Breast (tissue), 4 donors: Measurements from ENCODE around the genes CST2, ENTPD6 and PYGB.

DNA sequence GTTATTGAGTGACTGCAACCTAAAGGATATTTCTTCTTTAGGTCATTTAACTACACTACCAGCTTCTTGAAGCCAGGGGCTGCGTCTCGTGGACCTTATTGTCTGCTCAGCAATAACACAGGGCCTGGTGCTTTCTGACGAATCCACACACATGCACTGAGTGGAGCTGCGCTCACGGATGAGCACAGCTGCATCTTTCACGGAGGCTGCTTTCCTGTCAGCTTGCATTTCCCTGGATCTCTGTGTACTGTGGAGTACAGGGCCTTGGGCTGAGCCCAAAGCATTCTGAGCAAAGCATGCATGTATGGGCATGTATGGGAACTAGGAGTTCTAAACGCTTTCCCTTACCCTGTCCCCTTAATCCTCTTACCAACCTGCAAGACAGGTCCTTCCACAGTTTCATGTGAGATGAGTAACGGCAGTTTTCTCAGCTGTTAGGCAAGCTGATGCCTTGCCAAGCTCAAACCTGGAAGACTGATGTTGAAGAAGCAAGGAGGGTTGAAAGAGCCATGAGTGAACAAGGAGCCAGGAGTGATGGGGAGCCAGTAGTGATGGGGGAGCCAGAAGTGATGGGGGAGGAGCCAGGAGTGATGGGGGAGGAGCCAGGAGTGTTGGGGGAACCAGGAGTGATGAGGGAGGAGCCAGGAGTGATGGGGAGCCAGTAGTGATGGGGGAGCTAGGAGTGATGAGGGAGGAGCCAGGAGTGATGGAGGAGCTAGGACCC lies 14.3 kb upstream of the CD93 start:
- PRO-cap, 3 experiments = no peak in any of the 3 experiments
- RRBS = no CpG with 5 or more reads among the region's 8 CpGs

GRCh38 chr20:23139474-23139717 lies 53.3 kb upstream of the CD93 start:
- PRO-cap, 3 experiments = no peak in any of the 3 experiments
- RRBS = no CpG with 5 or more reads among the region's 4 CpGs

GRCh38 chr20:23151617-23153022 lies 66.0 kb upstream of the CD93 start:
- PRO-cap, 3 experiments = no peak in any of the 3 experiments
- RRBS = no CpG with 5 or more reads among the region's 20 CpGs

- PRO-cap, 3 experiments = no peak in any of the 3 experiments
- RRBS = no CpG with 5 or more reads among the region's 2 CpGs
These were observed 104.0 kb upstream of the CD93 start for GRCh38 chr20:23190162-23190477.

GRCh38 chr20:23225116-23225965 lies 125.2 kb upstream of the NXT1 start:
- PRO-cap, 3 experiments = no peak in any of the 3 experiments
- RRBS = no CpG with 5 or more reads among the region's 8 CpGs

- PRO-cap, 3 experiments = peak in 3 of 3 experiments; most common plus-strand start chr20:23358367 (in 2); most common minus-strand start chr20:23357893 (in 2)
- RRBS = 3% methylated on average over 32 of the region's 71 CpGs
These were observed 4.1 kb upstream of the GZF1 start for GRCh38 chr20:23357622-23358583.

- PRO-cap, 3 experiments = no peak in any of the 3 experiments
- RRBS = no CpG with 5 or more reads among the region's 6 CpGs
These were observed 8.3 kb downstream of the GZF1 start for GRCh38 chr20:23370249-23370757.

DNA sequence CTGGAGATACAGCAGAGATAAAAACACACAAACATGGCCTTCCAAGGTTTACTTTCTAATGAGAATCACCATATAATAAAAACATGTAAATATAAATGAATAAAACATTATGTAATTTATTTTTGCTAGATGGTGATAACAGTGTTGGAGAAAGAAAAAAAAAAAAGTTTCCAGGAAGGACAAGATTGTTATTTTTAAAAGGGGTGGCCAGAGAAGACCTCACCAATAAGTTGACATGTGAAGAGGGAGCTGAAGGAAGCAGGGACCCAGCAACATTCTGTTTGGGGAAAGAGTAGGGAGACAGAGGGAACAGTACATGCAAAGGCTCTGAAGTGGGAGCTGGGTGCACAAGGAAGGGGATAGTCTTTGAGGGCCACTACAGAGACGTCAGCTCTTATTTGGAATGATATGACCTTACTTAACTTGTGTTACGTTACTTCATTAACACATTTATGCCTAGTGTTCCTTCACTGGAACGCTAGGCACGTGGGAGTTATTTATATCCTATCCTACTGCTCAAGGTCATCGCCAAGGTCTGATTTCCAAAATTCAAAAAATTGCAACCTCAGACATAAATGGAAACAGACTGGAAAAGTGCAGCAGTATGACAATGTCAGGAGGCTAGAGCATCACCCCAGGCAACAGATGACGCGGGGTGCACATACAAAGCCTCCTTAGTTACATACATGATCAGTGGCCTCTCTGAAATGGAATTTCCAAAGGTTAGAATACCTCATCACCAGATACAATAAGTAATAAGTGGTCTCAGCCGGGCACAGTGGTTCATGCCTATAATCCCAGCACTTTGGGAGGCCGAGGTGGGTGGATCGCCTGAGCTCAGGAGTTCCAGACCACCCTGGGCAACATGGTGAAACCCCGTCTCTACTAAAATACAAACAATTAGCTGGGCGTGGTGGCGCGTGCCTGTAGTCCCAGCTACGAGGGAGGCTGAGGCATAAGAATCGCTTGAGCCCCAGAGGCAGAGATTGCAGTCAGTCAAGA lies 20.2 kb downstream of the NAPB start:
- PRO-cap, 3 experiments = no peak in any of the 3 experiments
- RRBS = no CpG with 5 or more reads among the region's 16 CpGs

DNA sequence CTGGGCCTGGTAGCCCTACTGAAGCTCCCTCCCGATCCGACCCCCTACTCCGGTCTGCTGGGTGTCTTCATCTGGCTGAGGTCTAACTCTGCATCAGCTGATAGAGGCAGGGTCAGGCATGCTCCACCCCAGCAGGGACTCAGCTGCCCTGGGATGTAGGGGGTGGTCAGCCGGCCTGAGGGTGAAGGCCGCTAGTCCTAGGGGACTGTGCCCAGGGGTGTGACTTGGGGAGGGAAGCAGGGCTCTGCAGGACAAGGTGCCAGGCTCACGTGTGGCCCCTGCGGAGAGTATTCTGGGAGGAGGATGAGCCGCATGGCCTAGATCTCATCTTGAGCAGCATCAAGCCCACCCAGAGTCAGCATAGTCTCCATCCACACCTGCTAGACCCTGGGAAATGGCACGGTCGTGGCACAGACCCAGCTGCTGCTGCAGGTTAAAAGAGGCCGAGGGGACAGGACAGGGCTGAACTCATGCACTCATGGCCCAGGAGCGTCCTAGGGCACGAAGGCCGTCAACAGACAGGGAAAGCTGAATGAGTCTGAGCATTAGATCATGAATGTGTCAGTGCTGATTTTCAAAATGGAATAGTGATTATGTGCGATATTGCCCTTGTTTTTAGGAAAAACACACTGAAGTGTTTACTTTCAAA lies 1.3 kb downstream of the CST3 start:
- PRO-cap, 3 experiments = no peak in any of the 3 experiments
- RRBS = no CpG with 5 or more reads among the region's 15 CpGs

- PRO-cap, 3 experiments = no peak in any of the 3 experiments
- RRBS = no CpG with 5 or more reads among the region's 2 CpGs
These were observed at the start of gene CST2 for GRCh38 chr20:23826641-23826840. Gene CST2, minus strand, starts transcription at chr20:23826729.

- PRO-cap, 3 experiments = no peak in any of the 3 experiments
- RRBS = no CpG with 5 or more reads among the region's 4 CpGs
These were observed 6.7 kb upstream of the SYNDIG1 start for GRCh38 chr20:24462794-24463147.

- PRO-cap, 3 experiments = no peak in any of the 3 experiments
- RRBS = 100% methylated on average over 1 of the region's 16 CpGs
These were observed 3.5 kb downstream of the CST7 start for GRCh38 chr20:24952272-24953283.

GRCh38 chr20:25192077-25192392 lies 3.5 kb upstream of the ENTPD6 start:
- PRO-cap, 3 experiments = no peak in any of the 3 experiments
- RRBS = 57% methylated on average over 3 of the region's 6 CpGs

DNA sequence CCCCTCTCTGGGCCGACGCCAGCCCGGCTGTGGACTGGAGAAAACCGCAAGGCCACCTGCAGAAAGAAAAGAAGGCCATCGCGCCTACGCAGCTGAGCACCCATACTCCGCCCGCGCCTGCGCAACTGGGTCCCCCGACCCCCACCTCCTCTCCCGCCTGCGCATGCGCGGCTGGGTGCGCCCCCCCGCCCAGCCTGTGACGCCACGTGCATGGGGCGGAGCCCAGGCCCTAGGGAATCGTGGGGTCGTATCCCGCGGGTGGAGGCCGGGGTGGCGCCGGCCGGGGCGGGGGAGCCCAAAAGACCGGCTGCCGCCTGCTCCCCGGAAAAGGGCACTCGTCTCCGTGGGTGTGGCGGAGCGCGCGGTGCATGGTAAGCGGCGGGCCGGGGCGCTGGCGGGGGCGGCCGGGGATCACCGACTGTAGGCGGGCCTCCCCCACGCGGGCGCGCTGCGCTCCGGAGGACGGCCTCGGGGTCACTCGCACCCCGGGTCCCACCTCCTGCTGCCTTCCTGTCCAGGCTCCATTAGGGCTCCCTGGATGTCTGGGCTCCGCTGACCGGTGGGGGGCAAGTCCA lies at the start of gene ENTPD6:
Gene ENTPD6 (plus strand): TSS at position 216 of the 575 bp plus-strand sequence.
- PRO-cap, 3 experiments = peak in 3 of 3 experiments; most common plus-strand start position 262 of the sequence (in 3); most common minus-strand start position 127 of the sequence (in 3)
- RRBS = 2% methylated on average over 22 of the region's 60 CpGs

DNA sequence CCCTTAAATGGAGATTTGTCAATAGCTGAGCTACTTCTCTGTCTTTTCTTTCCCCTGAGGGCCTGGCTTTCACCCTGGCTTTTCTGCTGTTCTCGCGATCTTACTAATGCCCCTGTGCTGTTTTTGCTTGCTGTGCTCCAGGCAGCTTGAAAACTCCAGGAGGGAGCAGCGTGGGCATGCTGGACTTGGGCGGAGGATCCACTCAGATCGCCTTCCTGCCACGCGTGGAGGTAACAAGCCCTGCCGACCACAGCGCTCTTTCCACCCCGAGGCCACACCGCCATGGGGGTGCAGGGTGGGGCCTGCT lies 20.9 kb downstream of the ENTPD6 start:
- PRO-cap, 3 experiments = no peak in any of the 3 experiments
- RRBS = no CpG with 5 or more reads among the region's 11 CpGs

DNA sequence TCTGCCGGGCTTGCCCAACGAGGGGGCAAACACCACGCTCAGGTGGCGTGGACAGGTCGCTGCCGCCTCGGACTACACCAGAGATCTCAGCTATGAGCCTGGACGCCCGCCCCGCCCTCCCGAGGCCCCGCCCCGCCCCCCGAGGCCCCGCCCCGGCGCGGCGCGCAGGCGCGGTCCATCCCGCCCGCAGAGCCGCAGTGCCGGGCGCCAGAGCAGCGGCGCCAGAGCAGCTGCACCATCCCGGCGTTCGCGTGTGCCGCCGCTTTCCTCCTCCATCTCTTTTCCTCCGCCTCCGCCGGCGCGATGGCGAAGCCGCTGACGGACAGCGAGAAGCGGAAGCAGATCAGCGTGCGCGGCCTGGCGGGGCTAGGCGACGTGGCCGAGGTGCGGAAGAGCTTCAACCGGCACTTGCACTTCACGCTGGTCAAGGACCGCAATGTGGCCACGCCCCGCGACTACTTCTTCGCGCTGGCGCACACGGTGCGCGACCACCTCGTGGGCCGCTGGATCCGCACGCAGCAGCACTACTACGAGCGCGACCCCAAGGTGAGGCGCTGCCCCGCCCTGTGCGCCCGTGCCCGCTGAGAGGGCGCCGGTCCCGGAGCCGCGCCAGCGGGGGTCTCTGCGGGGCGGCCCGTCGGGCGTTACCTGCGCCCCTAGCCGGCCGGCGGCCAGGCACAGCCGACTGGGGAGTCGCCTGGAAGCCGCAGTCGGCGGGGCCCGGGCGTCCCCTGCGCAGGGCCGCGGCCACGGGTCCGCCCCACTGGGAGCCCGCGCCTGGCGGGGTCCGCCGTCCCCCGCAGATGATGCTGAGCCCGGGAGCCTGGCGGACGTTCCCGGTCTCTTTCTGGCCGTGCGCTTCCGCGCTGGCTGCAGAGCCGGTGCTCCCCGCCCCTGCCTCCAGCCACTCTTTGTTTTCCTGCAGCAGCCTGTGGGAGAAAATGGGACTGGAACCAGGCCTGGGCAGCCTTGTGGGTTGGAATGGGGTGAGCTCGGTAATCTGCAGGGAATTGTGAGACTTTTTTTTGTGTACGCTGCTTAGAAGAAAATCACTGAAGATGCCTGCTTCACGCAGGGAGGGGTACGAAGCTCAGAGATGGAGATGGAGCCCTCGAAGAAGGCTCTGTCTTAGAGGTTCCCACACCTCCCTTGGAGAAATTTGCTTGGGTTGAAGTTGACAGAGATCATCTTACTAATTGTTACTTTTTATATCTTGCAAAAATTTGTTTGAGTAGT lies at the start of gene PYGB:
Gene PYGB (plus strand): TSS at position 210 of the 1,236 bp plus-strand sequence.
- PRO-cap, 3 experiments = peak in 3 of 3 experiments; most common plus-strand start position 802 of the sequence (in 3); most common minus-strand start position 88 of the sequence (in 2)
- RRBS = 1% methylated on average over 68 of the region's 125 CpGs

- PRO-cap, 3 experiments = no peak in any of the 3 experiments
- RRBS = 58% methylated on average over 6 of the region's 35 CpGs
These were observed 44.5 kb downstream of the PYGB start for GRCh38 chr20:25292196-25292965.

- PRO-cap, 3 experiments = no peak in any of the 3 experiments
- RRBS = no CpG with 5 or more reads among the region's 11 CpGs
These were observed 61.5 kb downstream of the PYGB start for GRCh38 chr20:25309278-25309890.

GRCh38 chr20:25378609-25379547 lies 11.8 kb downstream of the ABHD12 start:
- PRO-cap, 3 experiments = no peak in any of the 3 experiments
- RRBS = no CpG with 5 or more reads among the region's 13 CpGs

- PRO-cap, 3 experiments = peak in 3 of 3 experiments; most common plus-strand start chr20:25391078 (in 2)
- RRBS = no CpG with 5 or more reads among the region's 28 CpGs
These were observed 344 bp upstream of the ABHD12 start for GRCh38 chr20:25390943-25391415.